Hair follicular keratinocyte (primary cell): ENCODE measurements around a stretch of chr2.

GRCh38 chr2:19349622-19350235 lies 8.7 kb downstream of the OSR1 start:
- RAMPAGE, long total RNA = no peak

- RAMPAGE, long total RNA = no peak
Measured at GRCh38 chr2:19362878-19363517, 4.6 kb upstream of the OSR1 start.

DNA sequence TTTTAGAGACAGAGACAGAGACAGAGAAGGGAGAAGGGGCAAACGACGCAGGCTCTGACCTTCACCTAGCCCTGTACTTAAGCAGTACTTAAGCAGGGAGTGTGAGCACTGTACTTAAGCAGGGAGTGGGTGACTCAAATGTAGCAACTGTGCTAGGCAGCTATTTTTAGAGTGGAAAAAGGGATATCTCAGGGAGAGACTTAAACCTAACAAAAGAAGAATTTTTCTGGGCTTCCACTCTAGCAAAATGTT lies 154.5 kb downstream of the TTC32 start:
- RAMPAGE, long total RNA = no peak

GRCh38 chr2:19988976-19989982 lies 626 bp downstream of the WDR35 start:
- RAMPAGE, long total RNA = no peak

- RAMPAGE, long total RNA = no peak
Measured at GRCh38 chr2:20168352-20168642, 56.6 kb downstream of the SDC1 start.

DNA sequence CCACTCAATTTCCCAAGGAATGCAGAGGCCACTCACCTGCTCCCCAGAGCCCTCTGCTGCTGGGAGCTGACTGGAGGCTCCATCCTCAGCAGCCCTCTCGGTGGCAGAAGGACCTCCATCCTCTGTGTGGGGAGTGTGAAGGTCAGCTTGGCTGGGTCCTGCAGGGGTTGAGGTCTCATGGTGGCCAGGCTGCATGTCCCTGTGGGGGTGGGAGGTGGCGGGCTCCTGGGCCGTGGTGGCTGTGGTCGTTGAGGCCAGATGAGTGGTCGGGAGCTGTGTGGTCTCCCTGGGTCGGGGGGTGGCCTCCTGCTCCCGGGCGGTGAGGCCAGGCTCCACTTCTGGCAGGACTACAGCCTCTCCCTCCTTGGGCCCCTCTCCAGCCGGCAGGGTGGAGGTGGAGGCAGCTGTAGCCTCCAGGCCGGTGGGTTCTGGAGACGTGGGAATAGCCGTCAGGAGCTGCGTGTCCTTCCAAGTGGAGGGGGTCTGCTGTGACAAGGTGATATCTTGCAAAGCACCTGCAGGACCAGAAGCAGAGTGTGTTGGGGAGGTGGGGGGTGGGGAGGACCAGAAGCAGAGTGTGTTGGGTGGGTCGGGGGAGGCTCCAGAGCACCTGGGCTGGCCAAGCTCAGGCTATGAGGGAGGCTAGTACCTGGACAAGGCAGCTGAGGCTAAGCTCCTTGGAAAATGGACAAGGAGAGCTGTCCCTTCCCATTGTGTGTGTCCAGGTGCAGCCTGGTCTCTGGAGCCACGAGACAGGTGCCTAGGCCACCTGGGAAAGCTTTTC lies 21.0 kb downstream of the SDC1 start:
- RAMPAGE, long total RNA = no peak

DNA sequence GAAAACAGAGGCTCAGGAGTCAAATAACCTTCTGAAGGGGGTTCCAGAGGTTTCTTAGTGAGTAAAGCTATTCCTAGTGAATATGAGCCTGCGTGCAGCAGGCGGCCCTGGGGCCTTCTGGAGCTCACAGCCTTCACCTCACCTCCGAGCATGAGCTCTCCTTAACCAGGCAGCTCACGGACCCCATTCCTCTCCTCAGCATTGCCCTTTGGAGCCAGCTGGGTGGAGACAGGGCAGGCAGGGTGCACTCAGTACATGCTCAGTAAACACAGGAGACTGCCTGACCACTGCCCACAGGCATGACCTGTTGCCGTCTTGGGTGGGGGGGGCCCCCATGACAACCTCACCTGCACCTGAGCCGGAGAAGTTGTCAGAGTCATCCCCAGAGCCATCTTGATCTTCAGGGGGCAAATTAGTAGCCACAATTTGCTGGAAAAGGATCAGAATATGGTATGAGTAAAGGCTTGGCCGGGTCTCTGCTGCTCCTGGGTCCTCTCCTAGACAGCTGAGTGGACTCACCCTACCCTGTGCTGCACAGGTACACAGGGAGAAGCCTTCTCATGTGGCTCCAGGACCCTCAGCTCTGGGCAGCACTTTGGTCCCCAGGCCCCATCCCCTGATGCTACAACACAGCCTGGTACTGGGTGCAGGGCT lies 19.8 kb downstream of the SDC1 start:
- RAMPAGE, long total RNA = no peak

DNA sequence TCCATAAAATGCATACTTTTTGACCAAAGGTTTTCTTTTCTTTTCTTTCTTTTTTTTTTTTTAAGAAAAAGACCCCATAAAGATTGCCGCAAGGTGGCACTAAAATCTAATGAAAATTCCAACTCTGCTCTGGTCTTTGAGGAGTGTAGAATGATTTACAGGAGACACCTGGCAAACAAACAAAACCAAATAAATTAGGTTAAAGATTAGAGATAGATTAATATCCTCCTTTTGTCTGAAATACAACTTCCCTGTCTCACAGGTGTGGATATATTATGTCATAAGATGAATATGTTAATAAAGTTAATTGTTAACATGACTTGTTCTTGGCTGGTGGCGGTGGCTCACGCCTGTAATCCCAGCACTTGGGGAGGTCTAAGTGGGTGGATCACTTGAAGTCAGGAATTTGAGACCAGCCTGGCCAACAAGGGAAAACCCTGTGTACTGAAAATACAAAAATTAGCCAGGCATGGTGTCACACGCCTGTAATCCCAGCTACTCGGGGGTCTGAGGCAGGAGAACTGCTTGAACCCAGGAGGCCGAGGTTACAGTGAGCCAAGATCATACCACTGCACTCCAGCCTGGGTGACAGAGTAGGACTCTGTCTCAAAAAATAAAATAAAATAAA lies 3.5 kb upstream of the RHOB start:
- RAMPAGE, long total RNA = no peak

- RAMPAGE, long total RNA = no peak
Measured at GRCh38 chr2:20443935-20444208, 3.0 kb upstream of the RHOB start.

- RAMPAGE, long total RNA = no peak
Measured at GRCh38 chr2:20452166-20453167, 5.6 kb downstream of the RHOB start.

- RAMPAGE, long total RNA = no peak
Measured at GRCh38 chr2:20474017-20474812, 27.3 kb downstream of the RHOB start.

DNA sequence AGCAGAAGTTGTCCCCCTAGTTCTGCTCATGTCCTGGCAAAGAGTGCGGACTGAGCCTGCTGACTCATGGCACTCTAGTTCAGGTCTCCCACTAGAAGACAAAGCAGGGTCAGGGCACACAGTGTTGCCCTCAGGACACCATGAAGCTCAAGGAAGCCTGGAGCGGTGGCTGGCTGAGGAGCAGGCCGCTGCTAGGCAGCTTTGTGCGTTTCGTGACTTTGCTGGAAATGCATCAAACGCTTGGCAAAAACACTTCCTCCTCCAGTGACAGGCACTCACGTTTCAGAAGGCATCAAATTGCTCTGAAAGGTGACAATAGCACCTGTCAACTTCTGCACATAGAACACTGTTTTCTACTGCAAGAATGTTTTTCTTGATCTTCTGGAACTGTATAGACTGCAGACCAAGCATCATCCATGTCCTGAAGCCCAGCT lies 49.7 kb downstream of the RHOB start:
- RAMPAGE, long total RNA = no peak

- RAMPAGE, long total RNA = no peak
Measured at GRCh38 chr2:20568331-20569596, 82.1 kb downstream of the HS1BP3 start.

DNA sequence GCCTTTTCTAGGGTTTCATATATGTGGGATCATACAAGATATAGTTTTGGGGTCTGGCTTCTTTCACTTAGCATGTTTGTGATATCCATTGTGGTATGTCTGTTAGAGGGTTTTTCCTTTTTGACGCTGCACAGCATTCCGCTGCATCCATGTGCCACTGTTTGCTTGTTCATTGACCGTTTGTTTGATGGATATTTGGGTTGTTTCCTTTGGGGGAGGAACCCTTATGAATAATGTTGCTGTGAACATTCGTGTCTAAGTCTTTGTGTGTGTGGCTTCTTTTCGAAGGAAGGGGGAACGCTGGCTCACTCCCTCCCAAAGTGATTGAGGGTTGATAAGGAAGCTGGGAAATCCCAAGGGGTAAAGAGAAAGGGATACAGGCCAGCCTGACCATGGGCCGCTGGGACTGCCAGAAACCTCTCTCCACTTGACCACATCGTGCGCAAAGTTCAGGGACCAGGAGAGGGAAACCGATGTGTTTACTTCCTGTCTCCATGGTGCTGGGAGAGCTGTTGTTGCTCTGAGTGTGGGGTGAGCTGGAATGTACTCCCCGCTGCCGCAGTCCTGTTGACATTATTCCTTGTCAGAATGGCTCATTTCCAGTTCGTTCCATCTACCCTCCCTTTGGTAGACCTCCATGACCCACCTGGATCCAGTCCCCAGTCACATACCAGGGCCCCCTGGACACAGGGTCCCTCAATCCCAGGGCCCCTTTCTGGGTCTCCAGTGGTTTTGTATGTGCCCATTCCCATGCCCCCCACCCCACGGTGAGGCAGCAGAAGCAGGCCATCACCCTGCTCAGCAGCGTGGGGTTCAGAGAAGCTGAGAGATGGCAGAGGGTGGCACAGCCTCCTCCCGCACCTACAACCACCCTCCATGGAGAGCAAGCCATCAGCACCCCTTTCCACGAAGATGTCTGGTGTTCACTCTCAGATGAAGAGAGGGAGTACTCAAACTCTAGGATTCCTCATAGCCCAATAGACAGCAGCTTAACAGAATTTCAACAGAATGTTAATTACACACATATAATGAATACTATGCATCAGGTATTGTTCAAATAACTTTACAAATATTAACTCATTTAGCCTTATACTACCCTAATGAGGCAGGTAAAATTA lies 39.5 kb downstream of the HS1BP3 start:
- RAMPAGE, long total RNA = no peak

DNA sequence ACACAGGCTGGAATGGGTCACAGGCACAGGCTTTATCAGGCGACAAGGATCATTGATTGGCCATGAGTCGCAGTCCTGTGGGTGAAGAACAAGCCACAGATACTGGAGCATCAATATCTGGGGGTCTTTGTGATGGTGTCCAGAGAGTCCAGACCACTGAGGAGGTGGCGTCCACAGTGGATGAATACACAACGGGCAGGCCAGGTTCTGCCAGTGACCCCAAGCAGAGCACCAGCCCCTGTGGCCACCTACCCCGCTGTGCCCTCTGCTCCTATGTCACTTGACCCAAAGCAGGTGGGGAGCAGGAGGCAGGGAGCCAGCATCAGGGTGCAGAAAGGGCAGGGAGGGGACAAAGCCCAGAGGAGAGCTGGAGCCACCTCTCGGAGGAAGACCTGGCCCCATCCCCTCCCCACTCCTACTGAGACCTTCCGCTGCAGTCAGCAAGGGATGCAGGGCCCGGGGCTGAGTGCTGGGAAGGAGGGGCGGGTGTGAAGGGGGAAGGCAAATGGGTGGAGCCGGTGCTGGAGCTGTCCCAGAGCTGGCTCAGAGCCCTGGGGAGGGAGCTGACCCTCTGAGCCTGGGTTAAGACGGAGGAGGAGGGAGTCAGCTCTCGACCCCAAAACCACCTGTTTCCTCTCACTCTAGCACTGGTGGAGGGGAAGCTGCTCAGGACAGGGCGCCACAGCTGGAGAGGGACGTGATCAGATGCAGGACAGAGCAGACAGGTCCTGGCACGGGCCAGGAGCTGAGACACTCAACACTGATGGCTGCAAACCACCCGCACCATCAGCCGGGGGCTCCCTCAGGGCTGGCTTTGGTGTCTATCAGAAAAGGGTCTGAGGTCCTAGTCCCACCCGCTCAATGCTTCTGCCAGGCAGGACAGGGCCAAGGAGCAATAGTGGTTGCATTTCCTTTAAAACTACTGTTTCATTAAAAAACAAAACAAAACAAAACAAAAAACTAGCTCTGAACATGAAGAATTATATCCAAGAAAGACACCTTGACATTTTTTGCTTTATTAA lies 33.8 kb downstream of the HS1BP3 start:
- RAMPAGE, long total RNA = no peak

- RAMPAGE, long total RNA = no peak
Measured at GRCh38 chr2:20618428-20618836, 32.5 kb downstream of the HS1BP3 start.

DNA sequence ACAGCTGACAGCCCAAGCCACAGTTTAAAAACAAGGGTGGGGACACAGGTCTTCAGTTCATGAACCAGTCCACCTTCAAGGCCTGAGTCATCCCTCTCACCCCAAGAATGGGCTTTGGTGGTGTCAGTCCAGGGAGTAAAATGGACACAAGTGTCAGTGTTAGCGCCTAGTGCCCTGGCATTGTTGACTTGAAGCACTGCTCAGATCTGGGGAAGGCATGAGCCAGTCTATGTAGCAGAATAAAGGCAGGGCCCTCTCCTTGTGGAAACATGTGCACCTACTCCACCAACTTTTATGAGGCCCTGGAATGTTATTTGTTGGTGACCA lies 47.5 kb downstream of the APOB start:
- RAMPAGE, long total RNA = no peak

DNA sequence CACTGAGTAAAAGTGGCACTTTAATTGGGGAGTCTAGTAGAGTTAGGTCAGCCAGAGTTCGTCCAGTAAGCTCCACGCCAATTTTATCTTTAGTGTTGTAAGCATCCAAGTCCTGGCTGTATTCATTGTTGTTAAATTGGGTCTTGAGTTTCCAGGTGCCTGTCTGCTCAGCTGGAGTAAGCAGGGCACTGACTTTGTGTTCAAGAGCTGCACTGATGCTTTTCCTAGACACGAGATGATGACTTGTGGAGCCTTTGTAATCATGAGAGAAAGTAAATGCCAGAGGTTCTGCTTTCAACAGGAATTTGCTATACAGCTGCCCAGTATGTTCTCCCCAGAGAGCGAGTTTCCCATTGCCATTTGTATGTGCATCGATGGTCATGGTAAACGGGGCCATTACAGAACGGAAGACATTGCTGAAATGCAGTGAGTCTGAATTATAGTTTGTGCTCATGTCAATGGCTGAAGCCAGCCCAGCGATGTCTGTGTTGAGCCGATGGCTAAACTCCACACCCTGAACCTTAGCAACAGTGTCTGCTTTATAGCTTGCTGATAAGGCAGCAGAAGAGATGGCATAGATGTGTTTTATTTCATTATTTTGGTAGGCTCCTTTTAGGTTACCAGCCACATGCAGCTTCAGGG lies 33.0 kb downstream of the APOB start:
- RAMPAGE, long total RNA = no peak

DNA sequence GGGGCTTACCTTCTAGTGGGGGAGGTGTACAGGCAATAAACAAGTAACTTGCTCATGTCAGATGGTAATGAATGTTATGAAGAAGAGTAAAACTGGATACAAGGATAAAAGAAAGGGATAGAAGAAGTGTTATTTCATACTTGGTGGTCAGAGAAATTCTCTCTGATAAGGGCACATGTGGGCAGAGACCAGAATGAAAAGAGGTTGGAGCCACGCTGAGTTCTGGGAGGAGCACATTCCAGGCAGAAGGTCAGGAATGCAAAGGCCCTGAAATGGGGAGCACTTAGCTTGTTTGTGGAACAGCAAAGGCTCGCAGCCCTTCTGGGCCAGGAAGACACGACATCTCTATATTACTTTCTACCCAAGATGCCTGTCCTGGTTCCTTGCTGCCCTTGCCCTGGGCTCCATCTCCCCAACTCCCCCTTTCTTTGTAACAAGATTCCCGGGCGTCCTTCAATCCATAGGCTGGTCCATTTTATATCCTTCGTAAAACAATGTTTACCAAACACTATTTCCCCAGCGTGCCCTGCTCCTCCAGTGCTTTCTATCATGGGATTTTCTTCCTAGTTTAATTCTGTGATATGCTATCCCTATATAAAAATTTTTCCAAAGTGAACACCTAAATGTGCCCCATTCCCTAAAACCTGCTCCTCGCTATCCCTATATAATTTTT lies 26.4 kb downstream of the APOB start:
- RAMPAGE, long total RNA = no peak

- RAMPAGE, long total RNA = no peak
Measured at GRCh38 chr2:21037675-21038348, 6.1 kb downstream of the APOB start.